Peritoneum (tissue), 1 donor: ENCODE data around the gene AMER2.

GRCh38 chr13:24598363-24598730, 81.9 kb upstream of the ATP12A start:
- PRO-cap: no peak

DNA sequence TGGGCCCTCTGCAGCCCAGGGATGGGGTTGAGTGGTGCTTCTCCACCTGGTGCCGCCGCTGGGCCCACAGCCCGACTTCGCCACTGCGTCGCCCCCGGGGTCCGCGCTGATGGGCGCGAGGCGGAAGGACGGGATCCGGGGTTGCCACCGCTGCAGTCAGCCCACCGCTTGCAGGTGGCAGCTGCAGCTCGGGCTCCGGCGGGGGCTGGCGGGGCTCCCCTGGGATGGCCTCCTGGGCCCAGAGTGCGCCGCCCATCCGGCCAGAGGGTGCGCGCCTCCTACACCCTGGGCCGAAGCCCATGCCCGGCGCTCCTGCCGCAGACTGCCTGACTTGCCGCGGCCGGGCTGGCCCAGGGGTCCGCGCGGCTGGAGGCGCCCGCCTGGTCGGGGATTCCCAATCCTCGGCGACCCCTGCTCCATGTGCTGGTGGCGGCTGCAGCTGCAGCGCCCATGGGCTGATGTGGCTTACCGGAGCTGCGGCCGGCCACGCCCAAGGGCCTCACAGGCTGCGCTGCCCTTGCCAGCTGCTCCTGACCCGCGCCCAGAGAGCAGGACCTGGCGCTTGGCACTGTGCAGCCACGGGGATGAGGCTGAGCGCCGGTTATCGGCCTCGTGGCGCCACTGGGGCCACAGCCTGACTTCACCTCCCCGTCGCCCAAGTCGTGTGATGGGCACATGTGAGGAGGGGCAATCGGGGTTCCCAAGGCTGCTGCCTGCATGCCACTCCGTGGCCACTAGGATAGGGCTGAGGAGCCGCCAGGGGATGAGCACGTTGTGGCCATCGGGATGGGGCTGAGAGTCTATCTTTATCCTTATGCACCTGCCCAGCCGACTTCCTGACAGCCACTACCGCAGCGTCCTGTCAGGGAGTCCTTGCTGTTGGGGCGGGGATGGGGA, 77.4 kb upstream of the PABPC3 start:
- PRO-cap: no peak

- PRO-cap: no peak
Measured at GRCh38 chr13:25117198-25117639, 21.3 kb downstream of the PABPC3 start.

DNA sequence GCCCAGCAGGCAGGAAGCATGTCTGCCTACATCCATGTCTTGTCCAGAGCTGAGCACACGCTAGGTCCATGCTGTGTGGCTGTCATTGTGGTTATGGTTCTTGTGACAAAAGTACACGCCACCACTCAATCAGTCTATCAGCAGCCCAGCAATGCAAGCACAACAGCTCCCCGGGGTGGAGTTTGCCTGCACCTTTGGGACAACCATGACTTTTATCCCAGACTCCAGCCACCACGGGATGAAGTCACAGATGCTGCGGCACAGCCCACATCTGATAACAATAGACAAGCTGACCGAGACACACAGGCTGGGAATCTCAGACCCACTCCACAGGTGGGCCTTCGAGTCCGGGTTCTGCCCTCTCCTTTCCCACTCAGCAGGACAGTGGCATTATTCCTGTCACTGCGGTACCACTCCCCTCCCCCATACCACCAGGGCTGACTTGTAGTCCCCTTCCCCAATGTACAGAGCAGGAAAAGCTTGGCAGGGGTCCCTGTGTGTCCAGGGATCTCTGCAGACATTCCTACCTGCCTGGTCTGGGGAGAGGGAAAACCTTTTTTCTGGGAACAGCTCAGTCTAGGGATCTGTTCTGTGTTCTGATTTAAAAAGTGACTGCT, at the start of gene AMER2:
Gene AMER2 (minus strand): TSS at position 188 of the 617 bp plus-strand sequence.
- PRO-cap: no peak

DNA sequence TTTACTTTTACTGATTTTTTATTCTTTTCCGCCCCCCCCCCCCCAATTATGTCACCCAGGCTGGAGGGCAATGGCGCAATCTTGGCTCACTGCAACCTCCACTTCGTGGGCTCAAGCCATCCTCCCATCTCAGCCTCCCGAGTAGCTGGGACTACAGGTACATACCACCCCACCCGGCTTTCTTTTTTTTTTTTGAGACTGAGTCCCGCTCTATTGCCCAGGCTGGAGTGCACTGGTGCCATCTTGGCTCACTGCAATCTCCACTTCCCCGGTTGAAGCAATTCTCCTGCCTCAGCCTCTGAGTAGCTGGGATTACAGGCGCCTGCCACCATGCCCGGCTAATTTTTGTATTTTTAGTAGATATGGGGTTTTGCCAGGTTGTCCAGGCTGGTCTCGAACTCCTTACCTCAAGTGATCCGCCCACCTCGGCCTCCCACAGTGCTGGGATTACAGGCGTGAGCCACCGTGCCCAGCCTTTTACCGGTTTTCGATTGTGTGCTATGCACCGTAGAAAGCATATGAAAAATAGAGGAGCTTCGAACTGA, 1.9 kb downstream of the MTMR6 start:
- PRO-cap: no peak

- PRO-cap: no peak
Measured at GRCh38 chr13:25300770-25301208, 636 bp upstream of the NUP58 start.

- PRO-cap: no peak
Measured at GRCh38 chr13:25901552-25902274, 150.1 kb downstream of the SHISA2 start.

DNA sequence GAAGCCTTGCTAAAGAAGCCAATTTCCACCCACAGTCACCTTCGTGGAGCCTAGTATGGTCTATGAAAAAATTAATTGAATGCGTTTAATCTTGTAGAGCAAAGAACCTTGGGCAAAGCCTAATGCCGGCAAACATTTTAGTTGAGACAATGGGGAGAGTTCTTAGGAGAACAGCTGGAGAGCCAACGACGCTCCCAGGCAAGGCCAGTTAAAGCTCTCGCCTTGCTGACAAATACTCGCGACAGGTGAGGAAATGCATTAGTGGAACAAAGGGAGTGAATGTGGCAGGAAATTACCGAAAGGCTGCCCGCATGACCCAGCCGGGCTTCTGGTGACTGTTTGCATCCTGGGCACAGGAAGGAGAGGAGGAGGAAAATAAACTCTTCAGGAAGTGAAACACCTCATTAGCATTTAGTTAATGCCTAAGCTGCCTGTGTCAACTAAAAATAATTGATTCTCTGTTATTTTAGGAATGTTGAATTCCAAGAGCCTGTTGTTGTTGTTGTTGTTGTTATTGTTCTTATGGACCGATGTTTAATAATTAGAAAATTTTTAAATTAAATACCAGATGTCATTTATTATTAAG, 74.6 kb downstream of the SHISA2 start:
- PRO-cap: no peak

GRCh38 chr13:26222662-26223085, 560 bp upstream of the RNF6 start:
- PRO-cap: no peak

DNA sequence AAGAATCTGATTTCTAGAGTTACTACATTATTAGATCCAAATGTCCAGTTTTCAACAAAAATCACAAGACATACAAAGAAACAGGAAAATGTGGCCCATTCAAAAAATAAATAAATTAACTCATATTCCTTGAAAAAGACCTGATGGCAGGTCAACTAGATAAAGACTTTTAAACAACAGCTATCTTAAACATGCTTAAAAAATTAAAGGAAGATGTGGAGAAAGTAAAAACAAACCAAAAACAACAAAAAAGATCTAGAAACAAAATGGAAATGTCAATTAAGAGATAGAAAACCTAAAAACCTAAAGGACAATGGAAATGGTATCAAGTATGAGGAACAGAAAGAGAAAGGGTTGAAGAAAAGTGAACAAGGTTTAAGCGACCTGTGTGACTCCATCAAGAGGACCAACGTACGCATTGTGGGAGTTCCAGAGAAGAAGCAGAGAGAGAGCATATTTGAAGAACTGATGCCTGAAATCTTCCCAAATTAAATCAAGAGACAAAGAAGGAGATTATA, 62.9 kb downstream of the CDK8 start:
- PRO-cap: no peak

DNA sequence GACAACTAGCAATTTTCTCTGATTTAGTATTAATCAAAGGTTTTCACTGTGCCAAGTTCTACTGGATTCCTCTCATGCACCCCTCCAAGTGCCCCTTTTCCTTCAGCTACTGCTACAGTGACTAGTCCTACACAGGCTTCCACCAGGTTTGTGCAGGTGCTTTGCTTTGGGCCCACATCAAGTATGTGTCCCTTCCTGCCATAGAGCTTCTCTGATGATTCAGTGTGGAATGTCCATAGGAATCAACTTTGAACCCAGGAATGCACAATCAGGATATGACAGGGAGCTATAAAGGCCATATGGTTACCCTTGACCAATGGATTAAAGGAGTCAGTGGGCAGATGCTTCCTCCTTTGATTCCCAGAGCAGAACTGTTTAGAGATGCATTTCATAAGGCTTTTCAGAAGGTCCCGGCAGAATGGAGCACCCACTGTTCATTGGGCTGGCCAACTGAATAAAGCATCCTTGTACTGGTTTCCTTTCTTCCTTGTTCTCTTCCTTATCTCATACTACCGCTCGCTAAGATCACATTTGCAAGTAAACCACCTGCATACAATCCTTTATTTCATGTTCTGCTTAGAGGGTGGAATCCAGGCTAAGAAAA, 145.2 kb upstream of the WASF3 start:
- PRO-cap: no peak

- PRO-cap: no peak
Measured at GRCh38 chr13:26465510-26466034, 91.9 kb upstream of the WASF3 start.

DNA sequence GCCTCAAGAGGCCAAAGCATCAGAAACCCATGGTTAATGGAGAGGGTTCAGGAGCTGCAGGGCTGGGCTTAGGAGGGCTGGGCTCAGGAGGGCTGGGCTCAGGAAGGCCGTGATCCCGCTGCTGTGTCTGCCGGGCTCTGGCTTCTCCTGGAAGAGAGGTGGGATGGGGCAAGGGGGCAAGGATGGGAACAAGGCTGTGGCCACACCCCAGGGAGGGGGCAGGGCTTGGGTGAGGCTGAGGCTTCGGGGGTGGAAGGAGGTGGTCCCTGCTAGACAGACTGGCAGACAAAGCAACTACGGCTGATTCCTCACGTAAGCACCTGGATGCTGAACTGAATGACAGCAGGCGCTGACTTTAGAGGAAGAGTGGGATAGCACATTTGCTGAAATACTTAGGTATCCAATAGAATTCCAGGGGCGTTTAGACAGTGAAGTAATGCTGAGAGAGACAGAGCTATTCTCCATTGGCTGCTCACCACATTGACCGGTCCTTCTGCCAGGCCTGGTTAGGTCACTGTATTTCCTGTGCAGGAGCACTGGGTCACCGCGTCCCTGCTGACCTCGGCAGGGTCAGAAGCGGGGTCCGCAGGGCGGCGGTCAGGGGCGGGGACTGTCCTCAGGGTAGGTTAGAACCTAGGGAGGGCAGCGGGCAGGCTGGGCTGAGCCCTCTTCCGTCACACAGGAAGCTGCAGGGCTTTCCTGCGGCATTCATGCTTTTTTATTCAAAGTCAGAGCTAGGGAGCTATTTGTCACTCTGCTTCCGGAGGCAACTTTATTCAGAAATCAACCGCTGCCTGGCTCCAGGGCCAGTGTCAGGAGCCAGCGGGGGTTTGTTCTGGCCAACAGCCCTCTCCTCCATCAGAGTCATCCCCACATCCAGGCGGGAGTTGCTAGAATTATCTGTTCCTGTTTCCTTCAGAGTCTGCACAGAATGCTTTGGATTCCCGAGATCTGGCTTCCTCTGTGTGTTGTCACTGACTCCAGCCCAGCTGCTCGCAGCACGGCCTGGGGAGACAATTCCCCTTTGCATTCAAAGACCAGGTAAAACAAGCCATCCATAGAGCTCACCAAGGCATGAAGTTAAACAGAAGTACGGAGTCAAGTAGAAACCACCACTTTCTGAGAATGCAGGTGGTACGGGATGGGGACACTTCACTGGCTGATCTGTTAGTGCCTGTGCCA, 81.4 kb upstream of the WASF3 start:
- PRO-cap: no peak

DNA sequence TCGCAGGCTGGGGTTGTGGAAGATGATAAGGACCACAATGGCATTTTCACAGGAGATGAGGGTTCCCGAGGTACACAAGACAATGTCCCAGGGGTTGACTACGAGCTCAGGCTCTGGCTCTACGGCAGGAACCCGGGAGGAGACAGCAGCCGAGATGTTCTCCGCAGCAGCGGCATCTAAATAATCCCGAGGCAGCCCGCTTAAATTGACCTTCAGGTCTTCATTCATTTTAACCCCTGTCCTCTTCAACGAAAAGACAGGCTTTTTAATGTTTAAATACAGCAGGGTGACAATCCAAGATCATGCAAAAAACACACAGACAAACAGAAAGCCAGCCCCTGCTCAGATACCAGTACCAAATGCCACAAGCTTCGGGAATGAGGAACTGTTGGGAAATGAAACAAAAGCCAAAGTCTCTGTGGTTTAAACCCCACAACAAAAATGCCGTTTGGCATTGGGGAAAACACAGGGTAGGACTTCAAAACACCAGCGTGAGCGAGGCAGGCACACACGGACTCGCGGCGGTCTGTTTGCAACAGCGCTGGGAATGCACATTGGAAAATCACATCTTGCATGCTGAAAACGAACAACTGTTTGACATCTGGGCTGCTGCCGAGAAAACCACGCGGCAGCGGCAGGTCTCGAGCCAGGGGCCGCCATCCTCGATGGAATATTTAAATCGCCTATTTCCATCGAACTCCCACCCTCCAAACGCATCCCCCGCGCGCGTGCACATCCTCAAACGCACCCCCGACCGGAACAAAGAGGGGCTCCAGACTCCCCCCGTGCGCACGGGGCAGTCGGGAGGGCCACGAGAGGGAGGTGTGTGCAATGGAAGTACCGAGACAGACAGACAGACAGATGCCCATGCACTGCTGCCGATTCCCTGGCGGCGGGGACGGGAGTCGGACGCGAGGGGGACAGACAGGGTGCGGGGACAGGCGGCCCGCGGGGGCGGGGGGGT, 704 bp downstream of the GPR12 start:
- PRO-cap: no peak

GRCh38 chr13:26957233-26957677, 196.7 kb upstream of the GPR12 start:
- PRO-cap: no peak

DNA sequence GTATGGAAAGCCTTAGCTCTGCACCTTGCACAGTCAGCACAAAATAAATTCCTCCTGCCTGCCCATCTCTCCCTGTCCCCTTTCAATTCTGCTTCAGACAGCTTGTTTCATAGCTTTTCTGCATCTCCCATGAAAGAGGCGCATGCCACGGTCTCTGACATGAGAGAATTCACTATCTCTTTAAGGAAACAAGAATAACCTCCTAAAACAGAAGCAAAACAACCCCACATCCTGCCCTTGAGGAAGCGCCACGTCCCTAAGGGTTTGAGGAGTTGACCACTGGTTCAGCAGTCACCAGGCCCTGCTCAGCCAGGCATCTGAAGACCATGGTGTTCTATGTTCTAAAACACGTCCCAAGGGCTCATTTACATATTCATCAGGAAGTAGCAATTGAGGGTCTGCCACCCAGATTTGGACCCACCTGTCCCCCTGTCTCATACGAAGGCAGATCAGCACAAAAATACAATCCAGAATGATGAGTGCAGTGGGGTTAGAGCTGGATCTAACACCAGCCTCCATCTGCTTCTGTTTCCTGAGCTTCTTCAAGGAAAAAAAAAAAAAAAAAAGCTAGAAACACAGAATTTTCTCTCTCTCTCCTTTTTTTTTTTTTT, 174.2 kb downstream of the USP12 start:
- PRO-cap: no peak

DNA sequence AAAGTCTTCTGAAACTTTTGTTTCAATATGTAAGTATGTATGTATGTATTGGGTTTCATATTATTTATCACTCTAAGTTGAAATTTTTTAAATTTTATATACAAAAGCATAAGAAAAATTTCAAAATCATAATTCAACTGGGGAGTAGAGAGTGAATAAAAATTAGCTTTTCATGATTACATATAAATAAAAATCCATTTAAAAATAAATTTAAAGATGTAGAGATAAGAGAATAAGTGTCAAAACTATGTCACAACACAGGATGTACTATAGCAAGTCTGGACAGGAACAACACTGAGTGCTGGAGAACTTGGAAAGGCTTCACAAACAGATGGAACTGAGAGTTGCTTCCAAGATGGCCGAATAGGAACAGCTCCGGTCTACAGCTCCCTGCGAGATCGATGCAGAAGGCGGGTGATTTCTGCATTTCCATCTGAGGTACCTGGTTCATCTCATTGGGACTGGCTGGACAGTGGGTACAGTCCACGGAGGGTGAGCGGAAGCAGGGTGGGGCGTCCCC, 46.4 kb downstream of the USP12 start:
- PRO-cap: no peak

- PRO-cap: no peak
Measured at GRCh38 chr13:27149273-27150025, 22.2 kb downstream of the USP12 start.

DNA sequence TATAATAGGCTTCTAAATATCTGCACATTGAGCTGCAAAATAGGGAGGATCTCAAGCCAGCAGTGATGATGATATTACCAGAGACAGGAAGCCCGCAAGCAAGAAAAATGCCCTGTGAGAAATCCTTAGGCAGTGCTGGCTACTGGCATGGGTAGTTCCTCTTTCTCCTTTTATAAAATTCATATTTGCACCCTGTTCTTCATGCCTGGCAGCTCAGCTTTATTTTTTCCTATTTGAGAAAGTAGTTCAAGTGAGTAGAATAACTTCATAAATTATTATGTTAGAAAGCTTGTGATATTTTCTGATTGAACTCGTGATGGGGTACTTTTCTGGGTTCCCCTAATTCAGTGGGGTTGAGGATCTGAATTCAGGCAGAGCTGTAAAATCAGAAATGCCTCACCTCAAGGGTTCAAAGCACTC, 981 bp upstream of the USP12 start:
- PRO-cap: no peak

DNA sequence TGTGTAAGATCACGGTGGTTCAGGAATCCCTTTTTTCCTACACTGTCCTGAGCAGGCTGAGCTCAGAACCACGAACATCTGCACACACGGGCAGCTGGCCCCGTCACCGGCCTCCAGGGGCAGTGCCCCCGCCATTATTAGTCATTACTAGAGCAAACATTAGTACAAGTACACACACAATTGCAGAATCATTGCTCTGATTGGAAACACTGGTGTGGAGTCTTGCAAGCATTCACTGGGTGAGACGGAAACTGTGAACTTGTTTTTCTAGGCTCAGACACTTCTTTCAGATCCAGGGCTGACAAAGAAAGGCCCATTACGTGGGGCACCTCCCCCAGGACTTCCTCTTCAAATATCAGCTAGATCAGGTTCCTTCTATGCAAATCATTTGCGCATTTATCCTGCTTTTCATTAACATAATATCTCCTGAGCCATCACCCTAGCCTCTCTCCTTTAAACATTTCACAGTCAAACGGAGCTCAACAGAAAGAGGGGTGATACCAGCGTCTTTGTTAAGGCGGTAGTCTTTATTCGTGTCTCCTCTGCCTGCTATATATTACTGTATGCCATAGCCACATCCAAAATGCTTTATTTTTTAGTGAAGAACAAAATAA, 27.0 kb upstream of the MTIF3 start:
- PRO-cap: no peak